A549 (cell line): ENCODE measurements around a stretch of chr7.

DNA sequence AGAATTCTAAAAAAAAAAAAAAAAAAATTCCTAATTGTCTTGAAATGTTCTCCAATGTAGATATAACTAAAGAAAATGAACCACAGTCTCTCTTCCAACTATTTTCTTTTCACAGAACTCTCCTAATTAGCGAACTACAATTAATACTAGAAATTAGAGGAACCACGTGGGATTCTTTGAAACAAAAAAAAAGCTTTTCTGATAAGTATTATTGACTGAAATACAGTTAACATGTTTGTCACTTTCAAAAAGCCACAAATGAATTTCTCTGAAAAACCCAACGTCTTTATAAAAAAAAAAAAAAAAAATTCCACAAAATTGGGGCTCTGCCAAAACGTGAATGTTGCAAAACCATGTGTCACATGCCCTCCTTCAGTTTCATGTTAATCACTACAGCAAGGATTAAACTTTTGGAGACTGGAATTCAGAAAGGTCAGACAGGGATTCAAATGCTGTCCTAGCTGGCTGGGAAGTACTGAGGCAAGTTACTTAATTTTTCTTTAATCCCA is 277.9 kb upstream of the KLF14 start:
- PRO-cap: no peak
CAGE:
- cytosol, long polyA plus RNA: no peak
- long polyA plus RNA: no peak
- nucleus, long polyA plus RNA: no peak

DNA sequence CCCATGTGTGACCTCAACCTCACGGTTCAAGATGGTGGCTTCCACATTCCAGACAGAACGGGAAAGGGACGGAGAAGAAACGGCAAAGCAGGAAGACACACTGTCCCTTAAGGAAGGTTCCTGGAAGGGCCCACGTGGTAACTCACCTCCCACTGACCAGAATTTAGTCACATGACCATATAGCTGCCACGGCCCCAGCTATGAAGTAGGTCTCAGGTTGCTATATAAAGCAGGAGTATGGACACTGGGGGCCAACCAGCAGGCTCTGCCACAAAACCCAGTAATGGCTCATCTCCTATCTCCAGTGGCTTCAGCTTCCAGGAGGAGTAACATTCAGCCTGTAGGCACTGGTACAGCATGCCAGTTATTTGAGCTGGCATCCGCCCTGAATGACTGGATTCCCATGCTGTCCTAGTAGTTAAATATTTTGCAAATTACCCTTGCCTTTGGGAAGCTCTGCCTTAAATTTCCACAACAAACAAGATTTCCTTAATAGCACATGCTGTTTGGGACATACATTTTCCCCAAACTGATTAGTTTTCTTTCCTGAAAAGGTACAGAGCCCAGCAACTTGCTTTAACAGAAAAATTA is 278.6 kb upstream of the KLF14 start:
- PRO-cap: no peak
CAGE:
- cytosol, long polyA plus RNA: no peak
- long polyA plus RNA: no peak
- nucleus, long polyA plus RNA: no peak

- PRO-cap: no peak
CAGE:
- cytosol, long polyA plus RNA: no peak
- long polyA plus RNA: no peak
- nucleus, long polyA plus RNA: no peak
Observed at GRCh38 chr7:131028674-131029408, 294.8 kb upstream of the KLF14 start.

DNA sequence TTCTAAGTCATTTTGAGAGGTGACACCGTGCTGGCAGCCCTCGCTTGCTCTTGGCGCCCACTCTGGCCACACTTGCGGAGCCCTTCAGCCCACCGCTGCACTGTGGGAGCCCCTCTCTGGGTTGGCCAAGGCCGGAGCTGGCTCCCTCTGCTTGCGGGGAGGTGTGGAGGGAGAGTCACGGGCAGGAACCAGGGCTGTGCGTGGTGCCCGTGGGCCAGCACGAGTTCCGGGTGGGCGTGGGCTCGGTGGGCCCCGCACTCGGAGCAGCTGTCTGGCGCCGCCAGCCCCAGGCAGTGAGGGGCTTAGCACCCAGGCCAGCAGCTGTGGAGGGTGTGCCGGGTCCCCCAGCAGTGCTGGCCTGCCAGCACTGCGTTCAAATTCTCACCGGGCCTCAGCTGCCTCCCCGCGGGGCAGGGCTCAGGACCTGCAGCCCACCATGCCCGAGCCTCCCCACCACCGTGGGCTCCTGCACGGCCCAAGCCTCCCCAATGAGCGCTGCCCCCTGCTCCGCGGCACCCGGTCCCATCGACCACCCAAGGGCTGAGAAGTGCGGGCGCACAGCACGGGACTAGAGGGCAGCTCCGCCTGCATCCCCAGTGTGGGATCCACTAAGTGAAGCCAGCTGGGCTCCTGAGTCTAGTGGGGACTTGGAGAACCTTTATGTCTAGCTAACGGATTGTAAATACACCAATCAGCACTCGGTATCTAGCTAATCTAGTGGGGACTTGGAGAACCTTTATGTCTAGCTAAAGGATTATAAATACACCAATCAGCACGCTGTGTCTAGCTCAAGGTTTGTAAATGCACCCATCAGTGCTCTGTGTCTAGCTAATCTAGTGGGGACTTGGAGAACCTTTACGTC is 268.9 kb upstream of the MKLN1 start:
- PRO-cap: no peak
CAGE:
- cytosol, long polyA plus RNA: no peak
- long polyA plus RNA: no peak
- nucleus, long polyA plus RNA: no peak

GRCh38 chr7:131071653-131072507 is 255.8 kb upstream of the MKLN1 start:
- PRO-cap: no peak
CAGE:
- cytosol, long polyA plus RNA: no peak
- long polyA plus RNA: no peak
- nucleus, long polyA plus RNA: no peak

DNA sequence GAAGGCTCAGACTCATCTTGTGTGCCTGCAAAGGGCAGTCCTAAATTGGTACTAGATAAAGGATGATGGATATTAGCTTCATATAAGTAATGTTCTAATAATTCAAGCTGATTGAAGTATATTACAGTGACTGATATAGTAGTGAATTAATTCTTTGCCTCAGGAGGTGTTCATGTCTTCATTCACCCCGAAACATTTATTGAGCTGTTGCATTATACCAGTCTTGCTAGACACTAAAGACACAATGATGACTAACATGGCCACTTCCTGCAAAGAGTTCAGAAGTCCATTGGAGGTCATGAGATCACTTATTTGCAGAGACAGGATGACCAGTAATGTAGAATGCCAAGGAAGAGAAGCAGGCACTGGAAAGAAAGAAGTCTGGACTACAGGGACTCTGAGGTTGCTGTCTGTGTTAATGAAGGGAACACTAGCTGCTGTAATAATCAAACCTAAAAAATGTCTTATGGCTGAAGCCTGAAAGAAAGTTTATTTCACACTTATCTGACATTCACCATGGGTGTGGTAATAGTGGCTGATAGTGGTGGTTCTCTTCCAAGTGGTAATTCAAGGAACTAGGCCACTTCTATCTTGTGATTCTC is 89.4 kb upstream of the MKLN1 start:
- PRO-cap: no peak
CAGE:
- cytosol, long polyA plus RNA: no peak
- long polyA plus RNA: no peak
- nucleus, long polyA plus RNA: no peak

DNA sequence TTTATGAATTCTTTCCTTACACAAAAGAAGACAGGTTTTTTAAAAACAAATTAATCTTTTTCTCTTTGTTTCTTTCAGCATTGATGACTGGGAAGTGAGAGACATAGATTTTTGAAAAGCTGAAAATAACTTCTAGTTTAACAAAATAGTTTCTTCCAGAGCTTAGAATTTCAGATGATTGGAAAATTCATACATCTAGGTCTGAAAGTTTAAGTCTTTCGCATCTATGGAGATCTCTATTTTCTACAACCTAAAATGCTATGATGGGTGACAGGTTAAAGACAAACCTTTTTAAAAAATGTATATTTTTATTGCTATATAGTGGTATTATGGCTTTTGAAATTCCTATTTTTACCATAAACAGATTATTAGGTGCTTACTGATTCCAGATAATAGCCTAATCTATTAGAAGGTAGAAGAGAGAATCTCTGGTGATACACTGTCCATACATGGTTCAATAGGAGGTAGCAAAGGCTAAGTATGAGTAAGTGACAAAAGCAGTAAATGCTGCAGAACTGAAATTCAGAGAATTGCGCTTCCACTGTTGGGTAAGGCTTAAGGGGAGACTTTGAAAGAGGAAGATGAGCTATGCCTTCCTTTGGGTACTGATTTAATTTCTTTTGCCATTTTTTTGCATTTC is 15.0 kb downstream of the MKLN1 start:
- PRO-cap: no peak
CAGE:
- cytosol, long polyA plus RNA: no peak
- long polyA plus RNA: no peak
- nucleus, long polyA plus RNA: no peak

- PRO-cap: no peak
CAGE:
- cytosol, long polyA plus RNA: no peak
- long polyA plus RNA: no peak
- nucleus, long polyA plus RNA: no peak
Observed at GRCh38 chr7:131356447-131356901, 28.8 kb downstream of the MKLN1 start.

- PRO-cap: no peak
CAGE:
- cytosol, long polyA plus RNA: no peak
- long polyA plus RNA: no peak
- nucleus, long polyA plus RNA: no peak
Observed at GRCh38 chr7:131400760-131401391, 73.2 kb downstream of the MKLN1 start.

DNA sequence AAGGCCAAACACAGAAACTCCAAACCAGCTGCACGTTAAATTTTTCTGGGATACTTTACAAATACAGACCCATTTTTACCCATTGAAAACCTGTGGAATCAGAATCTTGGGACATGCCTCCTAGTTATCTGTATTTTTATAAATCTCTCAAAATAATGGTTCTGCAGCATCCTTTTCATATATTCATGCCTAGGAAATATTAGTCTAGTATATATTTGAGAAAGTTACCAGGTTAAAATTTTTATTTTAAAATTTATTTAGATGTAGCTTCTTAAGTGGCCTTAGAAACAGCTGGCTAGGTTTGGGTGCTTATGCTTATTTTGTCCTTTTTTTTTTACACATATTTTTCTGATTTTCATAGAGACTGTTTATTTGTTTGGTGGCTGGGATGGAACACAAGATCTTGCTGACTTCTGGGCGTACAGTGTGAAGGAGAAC is 101.0 kb downstream of the MKLN1 start:
- PRO-cap: no peak
CAGE:
- cytosol, long polyA plus RNA: no peak
- long polyA plus RNA: no peak
- nucleus, long polyA plus RNA: start-site peak on the plus strand centred at position 263 of the sequence, 307 bp wide, 42 and 52 reads in 2 replicates

DNA sequence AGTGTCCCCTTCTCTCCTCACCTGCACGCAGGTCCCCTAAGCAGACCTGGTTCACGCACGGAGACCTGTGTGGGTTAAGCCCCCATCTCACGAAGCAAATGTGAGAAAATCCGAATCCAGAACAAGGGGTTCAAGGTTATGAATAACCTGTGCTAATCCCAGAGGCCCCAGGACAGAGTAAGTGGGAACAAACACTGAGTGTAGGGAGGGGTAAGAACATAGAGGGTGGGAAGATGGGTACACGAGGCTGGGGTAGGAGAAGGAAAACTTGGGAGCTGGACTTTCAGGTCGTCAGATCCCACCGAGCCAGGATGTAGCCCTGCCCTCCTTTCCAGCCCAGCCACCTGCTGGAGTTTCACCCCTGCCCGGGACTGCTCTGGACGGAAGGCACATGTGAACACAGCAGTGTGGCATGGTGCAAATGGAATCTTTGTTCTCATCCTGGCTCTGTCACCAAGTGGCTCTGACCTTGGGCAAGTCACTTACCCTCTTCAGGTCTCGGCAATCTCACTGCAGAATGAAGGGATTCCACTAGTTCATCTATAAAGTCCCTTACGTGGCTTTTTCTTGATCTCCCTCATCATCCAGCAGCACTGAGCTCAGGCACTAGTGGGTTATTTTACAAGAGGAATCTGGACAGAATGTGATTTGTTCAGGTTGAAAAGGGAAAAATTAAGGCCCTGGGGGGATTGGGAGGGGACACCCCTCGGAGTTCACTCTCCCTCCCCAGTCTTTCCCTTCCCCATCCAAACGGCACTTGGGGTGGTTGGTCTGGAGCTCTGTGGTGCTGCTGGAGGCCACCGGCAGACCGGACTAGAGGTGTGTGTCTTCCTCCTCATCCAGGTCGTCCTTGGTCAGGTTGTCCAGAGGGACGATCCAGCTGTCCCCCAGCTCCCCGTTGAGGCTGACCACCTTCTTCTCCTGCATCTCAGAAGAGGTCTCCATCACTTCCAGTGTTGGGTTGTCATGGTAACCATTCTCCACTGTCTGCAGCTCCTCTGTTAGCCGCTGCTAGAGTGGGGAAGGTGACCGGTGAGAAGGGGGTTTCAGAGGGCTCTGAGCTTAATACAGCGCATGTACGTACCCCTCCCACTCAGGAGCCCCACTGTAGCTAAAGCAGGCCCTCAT is 52.6 kb downstream of the PODXL start:
- PRO-cap: no peak
CAGE:
- cytosol, long polyA plus RNA: no peak
- long polyA plus RNA: no peak
- nucleus, long polyA plus RNA: no peak

DNA sequence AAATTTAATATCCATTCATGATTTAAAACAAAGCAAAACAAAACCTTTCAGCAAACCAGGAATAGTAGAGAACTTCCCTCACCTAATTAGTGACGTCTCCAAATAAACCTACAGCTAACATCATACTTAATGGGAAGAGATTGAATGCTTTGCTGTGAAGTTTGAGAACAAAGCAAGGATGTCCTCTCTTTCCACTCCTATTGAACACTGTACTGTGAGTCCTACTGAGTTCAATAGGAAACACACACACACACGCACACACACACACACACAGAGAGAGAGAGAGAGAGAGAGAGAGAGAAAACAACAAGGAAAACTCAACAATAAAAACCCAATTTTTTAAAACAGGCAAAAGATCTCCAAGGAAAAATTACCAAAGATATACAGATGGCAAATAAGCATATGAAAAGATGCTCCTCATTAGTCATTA is 32.3 kb downstream of the PODXL start:
- PRO-cap: no peak
CAGE:
- cytosol, long polyA plus RNA: no peak
- long polyA plus RNA: no peak
- nucleus, long polyA plus RNA: no peak

DNA sequence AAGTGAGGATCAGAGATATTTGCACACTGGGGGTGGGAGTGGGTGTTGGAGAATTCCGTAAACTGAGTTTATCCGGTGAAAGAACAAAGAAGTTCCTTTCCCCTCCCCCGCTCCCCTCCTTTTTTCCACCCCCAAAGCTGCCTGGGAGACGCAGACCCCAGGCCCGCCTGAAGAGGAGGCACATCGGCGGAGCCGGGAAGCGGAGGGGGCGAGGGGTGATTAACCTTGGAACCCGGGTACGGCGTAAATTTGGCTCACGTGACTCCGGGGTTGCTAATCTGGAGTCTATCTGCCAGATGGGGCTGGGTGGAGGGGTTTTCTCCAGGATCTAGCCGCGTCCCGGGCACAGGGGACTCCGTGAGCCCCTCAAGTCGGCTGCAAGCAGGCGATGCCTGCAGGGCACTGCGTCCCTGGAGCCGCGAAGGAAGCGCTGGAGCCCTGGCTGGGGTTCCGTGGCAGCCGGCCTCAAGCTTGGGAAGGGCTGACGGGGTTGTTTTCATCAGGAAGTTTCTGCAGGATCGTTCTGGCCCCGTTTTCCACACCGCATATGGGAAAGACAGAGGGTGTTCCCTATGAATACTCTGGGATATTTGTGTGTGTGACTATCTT is 1.5 kb upstream of the PODXL start:
- PRO-cap: no peak
CAGE:
- cytosol, long polyA plus RNA: no peak
- long polyA plus RNA: no peak
- nucleus, long polyA plus RNA: no peak

DNA sequence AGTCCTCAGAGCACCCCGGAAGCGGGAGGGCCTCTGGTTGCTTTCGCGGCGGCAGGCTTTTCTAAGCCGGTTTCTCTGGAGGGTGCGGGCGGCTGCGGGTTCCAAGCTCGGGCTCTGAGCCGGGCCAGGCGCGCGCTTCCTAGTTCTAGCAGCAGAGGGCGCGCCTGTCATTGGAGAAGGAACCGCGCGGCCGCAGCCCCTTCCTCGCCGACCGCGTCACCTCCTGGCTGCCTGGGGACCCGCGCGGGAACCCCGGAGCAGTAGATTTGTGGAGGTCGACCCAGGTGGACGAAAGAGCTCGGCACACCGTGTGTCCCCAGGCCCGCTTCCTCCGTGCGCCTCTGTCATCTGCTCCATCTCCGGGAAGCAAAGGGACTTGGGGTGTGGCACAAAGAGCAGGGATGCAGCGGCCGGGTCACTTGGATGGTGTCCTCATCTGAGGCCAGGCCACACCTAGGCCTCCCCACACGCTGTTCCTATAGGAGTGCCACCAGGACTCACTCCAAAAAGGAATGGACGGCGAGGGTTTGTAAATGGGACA is 389.0 kb upstream of the PODXL start:
- PRO-cap: no peak
CAGE:
- cytosol, long polyA plus RNA: no peak
- long polyA plus RNA: no peak
- nucleus, long polyA plus RNA: no peak

DNA sequence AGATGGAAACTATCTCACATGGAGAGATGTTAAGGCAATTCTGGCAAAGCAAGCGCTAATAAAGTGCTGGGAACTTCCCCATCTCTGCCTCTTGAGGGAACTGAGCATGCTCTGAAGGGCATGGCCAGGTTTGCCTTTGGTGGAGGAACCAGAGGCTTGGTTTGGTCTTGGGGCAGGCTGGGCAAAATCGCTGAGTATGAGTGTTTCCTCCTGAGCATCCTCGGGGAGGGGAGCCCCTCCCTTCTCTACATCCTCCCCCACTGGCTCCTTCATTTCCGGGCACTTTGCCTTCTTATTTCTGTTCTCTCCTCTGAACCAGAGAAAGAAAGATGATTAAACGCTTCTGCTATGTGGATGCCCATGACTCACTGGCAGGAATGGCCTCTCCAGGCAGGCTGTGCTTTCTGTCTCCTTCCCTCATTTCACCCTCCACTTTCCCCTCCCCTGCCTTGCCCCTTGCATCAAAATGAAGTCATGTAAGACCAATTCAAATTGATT is 509.1 kb upstream of the PODXL start:
- PRO-cap: no peak
CAGE:
- cytosol, long polyA plus RNA: no peak
- long polyA plus RNA: no peak
- nucleus, long polyA plus RNA: no peak

- PRO-cap: no peak
CAGE:
- cytosol, long polyA plus RNA: no peak
- long polyA plus RNA: no peak
- nucleus, long polyA plus RNA: no peak
Observed at GRCh38 chr7:132425322-132425701, 151.0 kb downstream of the PLXNA4 start.

GRCh38 chr7:133080905-133081502 is 886 bp downstream of the CHCHD3 start:
- PRO-cap: no peak
CAGE:
- cytosol, long polyA plus RNA: no peak
- long polyA plus RNA: no peak
- nucleus, long polyA plus RNA: no peak

GRCh38 chr7:133310371-133310898 is 57.6 kb downstream of the EXOC4 start:
- PRO-cap: no peak
CAGE:
- cytosol, long polyA plus RNA: no peak
- long polyA plus RNA: no peak
- nucleus, long polyA plus RNA: no peak

- PRO-cap: no peak
CAGE:
- cytosol, long polyA plus RNA: no peak
- long polyA plus RNA: no peak
- nucleus, long polyA plus RNA: no peak
Observed at GRCh38 chr7:133753967-133754377, 373.2 kb upstream of the LRGUK start.

- PRO-cap: no peak
CAGE:
- cytosol, long polyA plus RNA: no peak
- long polyA plus RNA: no peak
- nucleus, long polyA plus RNA: no peak
Observed at GRCh38 chr7:134026220-134026978, 100.7 kb upstream of the LRGUK start.